WTC11 (cell line): ENCODE measurements around a stretch of chr2.

- PRO-cap: unidirectional peak, plus-strand start at chr2:207792348; unidirectional peak, plus-strand start at chr2:207792432
These were observed 22.5 kb upstream of the FZD5 start for GRCh38 chr2:207792092-207792809.

- PRO-cap: no peak
These were observed 50.3 kb upstream of the FZD5 start for GRCh38 chr2:207819877-207820504.

DNA sequence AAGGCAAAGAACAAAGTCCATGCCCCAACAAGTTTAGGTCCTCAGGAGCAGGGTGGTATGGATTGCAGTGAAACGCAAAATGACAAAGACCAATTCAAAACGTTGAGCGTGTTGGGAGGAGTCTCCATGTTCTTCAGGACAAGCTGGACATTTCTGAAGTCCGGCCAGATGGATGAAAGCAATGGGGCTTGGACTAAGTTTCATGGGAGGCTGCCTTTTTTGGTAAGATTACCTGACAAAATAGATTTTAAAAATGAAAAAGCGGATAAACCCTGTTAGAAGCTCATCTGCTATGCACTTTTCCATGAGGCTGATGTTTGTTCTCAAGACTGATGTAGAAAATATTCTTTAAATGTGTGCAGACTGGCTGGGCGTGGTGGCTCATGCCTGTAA is 79.0 kb upstream of the FZD5 start:
- PRO-cap: no peak

DNA sequence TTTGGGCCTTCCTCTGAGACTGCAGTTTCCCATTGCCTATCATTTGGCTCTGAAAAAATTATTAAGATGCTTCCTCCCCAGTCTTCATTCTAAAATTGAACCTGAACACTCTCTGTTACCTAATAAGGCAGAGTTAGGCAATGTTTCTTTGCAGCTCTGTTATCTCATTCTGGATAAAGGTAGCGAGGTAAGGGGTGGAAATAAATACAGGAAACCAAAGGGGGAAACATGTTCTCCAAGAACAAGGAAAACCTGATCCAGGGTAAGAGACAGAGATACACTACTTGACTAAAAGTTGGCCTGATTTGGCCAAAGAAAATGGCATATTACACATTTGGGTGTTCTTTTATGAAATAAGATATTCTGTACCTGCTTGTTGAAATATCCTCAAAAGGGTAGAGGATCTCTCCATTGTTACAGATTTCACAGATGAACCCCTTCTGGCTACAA is 91.1 kb upstream of the FZD5 start:
- PRO-cap: no peak

DNA sequence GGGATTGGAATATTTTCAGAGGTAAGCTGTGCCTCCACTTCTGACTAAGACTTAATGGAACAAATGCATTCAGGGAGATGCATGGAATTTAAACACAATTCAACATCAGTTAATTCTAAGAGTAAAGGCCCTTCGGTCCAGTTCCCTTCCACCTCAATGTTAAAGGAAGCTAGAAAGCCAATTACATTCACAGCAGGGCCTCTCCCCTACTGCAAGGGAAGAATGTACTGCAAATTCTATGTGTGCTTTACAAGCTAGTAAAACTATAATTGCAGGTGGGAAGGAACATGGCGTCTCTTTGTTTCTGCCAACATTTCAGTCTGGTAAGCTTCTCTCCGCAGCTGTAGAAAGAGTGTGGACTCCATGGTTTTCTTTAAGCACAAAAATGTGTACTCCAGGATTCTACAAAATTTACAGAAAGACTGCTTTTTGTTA is 126.8 kb upstream of the FZD5 start:
- PRO-cap: no peak

GRCh38 chr2:207928083-207928470 is 97.2 kb downstream of the PLEKHM3 start:
- PRO-cap: no peak

- PRO-cap: no peak
These were observed 94.7 kb downstream of the PLEKHM3 start for GRCh38 chr2:207930366-207931320.

DNA sequence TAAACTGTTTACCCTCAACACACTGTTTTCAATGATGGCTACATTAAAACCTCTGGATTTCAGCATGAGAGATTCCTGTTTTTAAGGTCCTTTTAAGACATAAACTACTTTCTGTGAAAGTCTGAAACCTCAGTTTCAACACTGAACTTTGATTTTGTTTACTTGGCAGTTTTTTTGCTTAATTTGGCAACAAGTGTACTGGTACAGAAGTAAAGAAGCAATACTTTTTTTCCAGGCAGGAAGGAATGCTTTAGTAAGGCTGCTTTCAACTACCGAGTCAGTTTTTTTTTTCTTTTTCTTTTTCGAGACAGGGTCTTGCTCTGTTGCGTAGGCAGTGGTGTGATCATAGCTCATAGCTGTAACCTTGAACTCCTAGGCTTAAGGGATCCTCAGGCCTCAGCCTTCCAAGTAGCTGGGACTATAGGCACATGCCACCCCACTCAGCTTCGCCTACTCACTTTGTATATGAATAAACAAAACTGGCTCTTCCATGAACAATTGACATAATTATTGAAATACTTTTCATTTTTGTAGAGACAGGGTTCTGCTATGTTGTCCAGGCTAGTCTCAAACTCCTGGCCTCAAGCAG is 7.6 kb downstream of the IDH1 start:
- PRO-cap: no peak

- PRO-cap: no peak
These were observed 2.2 kb upstream of the IDH1 start for GRCh38 chr2:208256939-208257657.

GRCh38 chr2:208346810-208347273 is 59.8 kb upstream of the PTH2R start:
- PRO-cap: no peak

GRCh38 chr2:209495677-209496462 is 72.0 kb downstream of the MAP2 start:
- PRO-cap: no peak

DNA sequence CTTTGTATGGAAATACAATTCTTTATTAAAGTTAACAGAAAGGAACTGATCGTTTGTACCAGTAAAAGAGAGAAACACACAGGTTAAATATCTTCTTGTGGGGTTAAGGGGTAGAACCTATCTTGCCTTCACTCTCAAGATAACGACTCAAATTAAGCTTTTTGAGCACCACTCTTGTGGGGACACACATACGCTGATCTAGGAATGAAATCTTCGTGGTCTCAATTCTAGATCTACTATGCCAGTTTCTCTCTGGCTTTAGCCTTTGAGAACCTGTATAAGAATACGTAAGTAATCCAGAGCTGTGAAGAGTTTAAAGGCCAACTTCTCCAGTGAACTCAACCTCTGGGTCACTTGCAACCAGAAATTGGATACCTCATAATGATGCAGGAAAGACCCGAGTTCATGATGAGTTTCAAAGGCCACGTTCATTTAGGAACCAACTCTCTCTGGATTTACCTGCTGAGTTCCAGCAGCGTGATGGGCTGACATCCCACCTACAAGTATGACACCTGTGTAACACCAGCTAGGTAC is 38.7 kb upstream of the UNC80 start:
- PRO-cap: no peak

GRCh38 chr2:210558530-210559603 is 2.5 kb downstream of the CPS1 start:
- PRO-cap: no peak

DNA sequence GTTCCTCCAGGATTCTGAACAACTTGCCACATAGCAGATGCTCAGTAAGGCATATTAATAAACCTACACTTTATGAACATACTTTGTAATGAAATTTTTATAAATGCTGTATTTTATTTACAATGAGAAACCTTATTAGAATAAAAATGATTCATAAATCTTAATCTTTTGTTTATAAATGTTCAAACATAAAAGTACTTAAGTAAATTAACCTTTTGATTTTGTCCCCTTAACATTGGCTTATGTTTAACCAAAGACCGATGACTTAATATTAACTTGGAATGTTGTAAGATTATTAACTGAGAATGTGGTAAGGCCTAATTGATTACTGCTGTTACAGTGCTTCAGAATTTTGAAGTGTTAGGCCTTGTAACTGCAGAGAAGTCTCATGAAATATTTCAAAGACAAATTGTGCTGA is 5.7 kb downstream of the CPS1 start:
- PRO-cap: no peak

GRCh38 chr2:210569107-210570109 is 13.0 kb downstream of the CPS1 start:
- PRO-cap: no peak

DNA sequence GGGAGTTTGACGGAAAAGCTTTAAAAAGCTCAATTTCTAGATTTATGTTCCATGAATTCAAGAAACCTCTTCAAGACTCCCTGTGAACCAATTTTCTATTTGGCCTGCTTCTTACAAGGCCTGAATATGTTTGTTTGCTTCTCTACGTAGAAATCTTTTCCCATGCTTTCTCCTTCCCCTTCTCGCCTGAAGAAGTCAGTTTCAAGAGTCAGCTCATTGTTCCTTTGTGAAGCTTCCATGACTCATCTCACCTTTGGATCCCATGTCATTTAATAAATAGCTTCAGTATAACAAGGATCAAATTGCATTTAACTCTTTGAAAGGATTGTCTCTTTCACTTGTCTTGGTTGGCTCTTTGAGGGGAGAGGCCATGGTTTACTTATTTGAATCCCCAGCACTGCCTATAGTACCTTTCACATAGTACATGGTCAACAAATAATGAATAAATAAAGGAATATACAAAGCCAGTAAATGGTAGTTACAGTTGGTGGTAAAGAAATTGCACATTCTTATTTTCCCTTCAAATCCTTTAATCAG is 28.5 kb downstream of the CPS1 start:
- PRO-cap: no peak

GRCh38 chr2:210616086-210616749 is 59.8 kb downstream of the CPS1 start:
- PRO-cap: no peak

GRCh38 chr2:210673950-210674188 is 117.5 kb downstream of the CPS1 start:
- PRO-cap: no peak

DNA sequence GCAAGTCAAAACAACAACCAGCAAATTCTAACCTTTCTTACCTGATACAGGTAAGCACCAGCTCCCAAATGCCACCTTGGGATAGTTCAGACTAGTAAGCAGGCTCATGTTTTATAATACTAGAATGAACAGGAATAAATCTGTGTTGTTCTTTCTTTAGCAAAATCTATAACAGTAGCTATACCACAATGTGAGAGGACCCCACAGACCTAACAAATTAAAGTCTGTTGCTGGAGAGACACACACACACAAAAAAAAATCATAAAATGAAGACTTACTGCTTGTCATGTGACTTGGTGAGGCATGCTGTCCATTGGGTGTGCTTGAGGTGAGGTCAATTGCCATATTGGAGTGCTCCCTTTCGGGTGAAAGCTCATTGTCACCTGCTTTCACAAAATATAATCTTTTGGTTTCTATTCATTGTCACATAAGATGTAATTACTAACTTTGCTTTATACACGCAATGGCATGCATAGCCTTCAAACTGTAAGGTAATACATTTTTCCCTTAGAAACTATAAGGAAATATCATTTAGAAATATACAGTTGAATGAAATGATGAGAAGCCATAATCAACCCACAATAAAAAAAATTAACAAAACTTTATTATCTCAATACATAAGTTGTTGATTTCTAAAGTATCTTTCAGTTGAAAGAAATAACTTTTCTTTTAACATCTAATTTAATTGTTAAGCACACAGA is 3.8 kb downstream of the IKZF2 start:
- PRO-cap: no peak

- PRO-cap: no peak
These were observed 36.7 kb upstream of the IKZF2 start for GRCh38 chr2:213188072-213188634.